ENCODE measurements around a stretch of chr6.

GRCh38 chr6:327922-328928, 35.9 kb downstream of the DUSP22 start:
- RRBS, 2 experiments, result no CpG with 5 or more reads among the region's 12 CpGs

GRCh38 chr6:341864-342429, 49.6 kb upstream of the IRF4 start:
- RRBS, 2 experiments, result no CpG with 5 or more reads among the region's 13 CpGs

GRCh38 chr6:387973-388843, 3.3 kb upstream of the IRF4 start:
- RRBS, 2 experiments, result no CpG with 5 or more reads among the region's 11 CpGs

GRCh38 chr6:410226-411163, 18.9 kb downstream of the IRF4 start:
- RRBS, 2 experiments, result no CpG with 5 or more reads among the region's 15 CpGs

GRCh38 chr6:411443-411776, 19.9 kb downstream of the IRF4 start:
- RRBS, 2 experiments, result no CpG with 5 or more reads among the region's 7 CpGs

- RRBS, 2 experiments, result 0% methylated on average over 1 of the region's 12 CpGs
Measured at GRCh38 chr6:444853-445290, 53.3 kb downstream of the IRF4 start.

DNA sequence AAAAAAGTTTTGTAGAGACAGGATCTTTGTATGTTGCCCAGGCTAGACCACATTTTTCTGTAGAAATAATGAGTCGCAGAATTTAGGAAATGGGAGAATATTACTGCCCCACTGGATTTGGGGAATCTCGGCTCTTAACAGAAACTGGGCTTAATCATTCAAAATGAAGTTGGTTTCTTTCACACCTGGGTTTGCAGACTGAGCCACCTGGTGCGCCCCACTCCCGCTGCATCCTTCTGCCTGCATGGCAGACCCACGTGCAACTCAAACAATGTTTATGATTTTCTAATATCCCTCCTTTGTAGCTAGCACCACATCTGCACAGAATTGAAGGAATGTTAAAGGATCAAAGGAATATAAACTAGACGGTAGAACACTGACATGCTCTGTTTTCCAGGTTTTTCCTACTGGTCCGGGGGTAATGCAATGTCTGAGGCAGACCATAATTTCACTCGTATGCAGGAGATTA, 265.8 kb upstream of the FOXQ1 start:
- RRBS, 2 experiments, result no CpG with 5 or more reads among the region's 8 CpGs

DNA sequence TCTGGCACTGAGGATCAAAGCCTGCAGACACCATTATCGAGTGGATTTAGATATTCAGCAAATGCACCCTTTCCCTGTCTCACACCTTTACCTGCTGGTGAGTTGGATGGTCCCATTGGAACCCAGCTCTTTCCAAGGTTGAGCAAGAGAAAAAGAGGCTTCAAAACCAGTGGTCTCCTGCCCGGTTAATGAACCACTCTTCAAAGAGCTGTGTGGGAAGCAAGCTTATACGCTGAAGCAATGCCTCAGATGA, 83.5 kb upstream of the FOXQ1 start:
- RRBS, 2 experiments, result no CpG with 5 or more reads among the region's 3 CpGs

- RRBS, 2 experiments, result no CpG with 5 or more reads among the region's 19 CpGs
Measured at GRCh38 chr6:1382936-1383368, 6.4 kb upstream of the FOXF2 start.

GRCh38 chr6:1390825-1391377, 1.5 kb downstream of the FOXF2 start:
- RRBS, 2 experiments, result no CpG with 5 or more reads among the region's 44 CpGs

- RRBS, 2 experiments, result no CpG with 5 or more reads among the region's 8 CpGs
Measured at GRCh38 chr6:1391378-1392002, 2.1 kb downstream of the FOXF2 start.

DNA sequence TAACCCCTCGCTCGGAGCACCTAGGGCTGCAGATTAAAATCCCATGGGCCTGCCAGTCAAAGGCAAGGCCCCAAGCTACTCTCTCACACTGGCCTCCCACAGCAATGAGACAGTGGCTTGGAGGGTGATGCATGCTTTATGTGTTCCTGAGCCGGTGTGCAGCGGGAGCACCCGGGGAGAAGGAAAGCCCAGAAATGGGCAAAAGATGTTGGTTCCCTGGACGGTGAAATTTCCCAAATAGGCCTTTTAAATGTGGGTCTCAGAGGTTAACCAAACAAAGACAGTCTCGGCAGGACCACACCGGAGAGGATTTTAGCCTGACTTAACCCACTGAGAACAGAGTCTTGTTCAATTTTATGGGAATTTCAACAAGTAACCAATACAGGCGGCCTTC, 2.6 kb downstream of the FOXF2 start:
- RRBS, 2 experiments, result no CpG with 5 or more reads among the region's 9 CpGs

DNA sequence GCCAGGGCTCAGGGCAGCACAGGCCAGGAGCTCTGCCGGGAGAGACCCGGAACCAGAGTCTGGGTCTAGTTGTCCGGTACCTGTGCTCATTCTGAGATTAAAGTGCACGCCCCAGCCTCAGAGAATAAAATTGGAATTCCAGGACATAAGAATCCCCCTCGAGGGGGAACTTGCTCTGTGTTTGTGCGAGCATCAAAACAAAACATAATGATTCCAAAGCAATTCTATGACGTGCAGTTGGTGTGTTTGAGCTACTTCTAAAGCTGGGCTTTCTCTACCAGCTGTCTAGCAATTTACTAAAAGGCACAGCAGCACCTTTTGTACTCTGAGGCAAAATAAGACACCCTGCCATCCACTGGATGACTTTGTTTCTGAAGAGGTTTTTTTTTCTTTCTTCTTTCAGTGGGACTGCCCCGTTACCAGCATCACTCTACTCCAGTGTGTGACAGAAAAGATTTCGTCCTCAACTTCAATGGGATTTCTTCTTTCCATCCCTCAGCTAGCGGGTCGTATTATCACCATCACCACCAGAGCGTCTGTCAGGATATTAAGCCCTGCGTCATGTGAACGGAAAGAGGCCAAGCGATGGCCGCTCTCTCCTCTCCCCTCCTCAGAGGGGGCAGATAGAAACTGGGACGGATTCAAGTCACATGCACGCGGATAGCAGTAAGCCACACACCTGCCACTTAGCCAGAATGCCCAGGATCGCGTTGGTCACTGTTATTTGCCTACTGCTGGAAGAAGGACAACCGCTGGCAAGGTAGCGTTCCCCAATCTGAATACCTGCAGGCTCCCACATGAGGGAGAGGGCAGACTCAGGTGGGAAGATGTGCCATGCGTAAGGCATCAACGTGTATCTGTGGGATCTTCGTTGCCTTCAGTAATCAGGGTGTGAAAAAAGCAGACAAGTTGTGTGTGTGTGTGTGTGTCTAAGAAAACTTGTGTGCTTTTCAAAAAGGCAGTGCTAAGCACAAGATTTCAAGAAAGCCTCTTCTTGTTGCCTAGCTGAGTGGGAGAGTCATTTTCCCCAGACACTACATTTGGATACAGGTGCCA, 5.2 kb downstream of the FOXF2 start:
- RRBS, 2 experiments, result 60% methylated on average over 1 of the region's 26 CpGs; no CpG with 5 or more reads in 1 of the 2 experiments

DNA sequence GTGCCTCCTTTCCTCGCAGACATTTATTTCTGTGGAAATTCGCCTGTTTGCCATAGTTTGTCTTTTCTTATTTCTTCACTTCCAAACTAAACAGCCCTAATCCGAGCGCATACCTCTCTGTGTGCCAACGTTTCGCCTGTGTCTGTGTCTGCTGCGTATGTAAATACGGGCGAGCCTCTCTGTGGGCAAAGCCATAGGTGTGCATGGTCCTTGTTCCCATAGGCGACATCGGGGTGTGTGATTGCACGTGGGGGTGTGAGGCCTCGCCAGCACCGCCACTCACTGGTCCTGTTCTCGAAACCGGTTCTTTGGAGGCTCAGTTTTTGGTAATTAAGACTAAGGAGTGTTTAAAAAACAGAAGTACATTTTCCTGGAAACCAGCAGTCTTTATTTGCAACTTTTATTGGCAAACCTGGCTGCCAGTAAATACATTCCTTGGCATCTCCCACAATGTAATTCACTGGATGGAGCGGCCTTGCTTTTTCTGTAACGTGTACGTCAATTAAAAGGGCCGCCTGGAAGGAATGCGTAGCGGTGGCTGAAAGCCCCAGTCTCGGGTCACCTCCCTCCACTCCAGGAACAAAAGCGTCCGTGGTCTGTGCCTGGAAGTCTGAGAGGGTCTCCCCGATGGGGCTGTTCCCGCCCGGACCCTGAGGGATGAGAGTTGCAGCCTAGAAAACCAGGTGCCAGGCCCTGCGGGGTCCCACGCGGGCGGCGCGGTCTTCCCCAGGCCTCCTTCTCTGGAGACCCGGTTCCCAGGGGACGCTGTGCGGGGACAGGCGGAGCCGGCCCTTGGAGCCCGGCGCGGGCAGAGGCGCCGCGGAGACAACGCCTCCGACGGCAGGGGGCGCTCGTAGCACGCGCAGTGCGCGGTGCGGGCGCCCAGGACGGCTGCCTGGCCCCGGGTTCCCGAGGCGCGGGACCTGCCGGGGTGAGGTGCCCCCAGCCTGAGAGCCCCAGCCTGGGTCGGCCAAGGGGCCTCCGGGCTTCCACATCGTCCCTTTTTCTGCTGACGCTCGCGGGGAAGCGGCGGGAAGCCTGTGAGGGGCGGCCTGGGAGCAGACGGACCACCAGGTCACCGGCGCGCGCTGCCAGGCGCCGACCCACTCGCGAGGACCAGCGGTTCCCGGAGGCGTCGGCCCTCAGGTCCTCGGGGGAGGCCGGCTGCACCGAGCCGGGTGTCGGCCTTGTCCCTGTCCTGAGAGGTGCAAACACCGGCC, 5.6 kb upstream of the FOXC1 start:
- RRBS, 2 experiments, result 2% methylated on average over 37 of the region's 90 CpGs

- RRBS, 2 experiments, result no CpG with 5 or more reads among the region's 12 CpGs
Measured at GRCh38 chr6:1606058-1606336, 3.7 kb upstream of the FOXC1 start.

DNA sequence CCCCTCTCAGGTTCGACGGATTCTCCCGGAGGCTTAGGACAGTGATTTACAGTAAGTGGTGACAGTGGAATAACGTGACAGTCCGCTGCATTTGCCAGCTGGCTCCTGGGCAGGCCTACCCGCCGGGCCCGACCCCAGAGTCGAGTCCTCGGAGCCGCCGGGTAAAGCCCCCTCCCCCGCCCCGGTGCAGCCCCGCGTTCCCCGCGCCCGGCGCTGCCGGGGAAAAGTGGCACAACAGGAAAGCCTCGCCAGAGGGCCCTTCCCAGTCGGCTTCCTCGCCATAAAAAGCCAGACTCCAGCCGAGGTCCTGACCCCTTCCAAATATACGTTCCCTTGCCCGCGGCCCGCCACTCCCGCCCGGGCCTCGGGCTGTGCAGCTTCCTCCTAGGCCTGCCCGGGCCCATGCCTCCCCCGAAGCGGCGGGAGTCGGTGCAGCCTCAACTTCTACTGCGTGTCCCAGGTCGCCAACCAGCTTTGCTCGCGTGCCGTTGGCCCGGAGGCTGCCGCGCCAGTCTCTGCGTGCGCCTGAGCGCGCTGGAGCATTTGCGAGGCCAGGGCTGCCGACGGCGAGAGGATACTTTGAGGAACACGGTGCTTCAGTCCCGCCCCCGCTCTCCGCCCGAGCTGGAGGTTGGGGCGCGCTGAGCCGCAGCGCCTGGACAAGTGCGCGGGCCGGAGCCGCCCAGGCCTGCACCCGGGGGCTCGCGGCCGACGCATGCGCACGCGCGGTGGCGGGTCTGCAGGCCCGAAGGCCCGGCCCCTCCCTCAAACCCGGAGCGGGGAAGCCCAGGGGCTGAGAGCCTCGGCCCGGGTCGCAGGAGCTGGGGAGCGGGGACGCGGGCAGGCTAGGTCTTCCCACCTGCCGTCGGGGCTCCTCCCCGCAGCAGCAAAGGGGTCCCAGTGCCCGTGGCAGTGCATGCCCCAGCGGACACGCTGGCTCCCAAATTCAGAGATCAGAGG, 10.0 kb downstream of the FOXC1 start:
- RRBS, 2 experiments, result 18 to 57% methylated on average over 32 to 34 of the region's 92 CpGs

DNA sequence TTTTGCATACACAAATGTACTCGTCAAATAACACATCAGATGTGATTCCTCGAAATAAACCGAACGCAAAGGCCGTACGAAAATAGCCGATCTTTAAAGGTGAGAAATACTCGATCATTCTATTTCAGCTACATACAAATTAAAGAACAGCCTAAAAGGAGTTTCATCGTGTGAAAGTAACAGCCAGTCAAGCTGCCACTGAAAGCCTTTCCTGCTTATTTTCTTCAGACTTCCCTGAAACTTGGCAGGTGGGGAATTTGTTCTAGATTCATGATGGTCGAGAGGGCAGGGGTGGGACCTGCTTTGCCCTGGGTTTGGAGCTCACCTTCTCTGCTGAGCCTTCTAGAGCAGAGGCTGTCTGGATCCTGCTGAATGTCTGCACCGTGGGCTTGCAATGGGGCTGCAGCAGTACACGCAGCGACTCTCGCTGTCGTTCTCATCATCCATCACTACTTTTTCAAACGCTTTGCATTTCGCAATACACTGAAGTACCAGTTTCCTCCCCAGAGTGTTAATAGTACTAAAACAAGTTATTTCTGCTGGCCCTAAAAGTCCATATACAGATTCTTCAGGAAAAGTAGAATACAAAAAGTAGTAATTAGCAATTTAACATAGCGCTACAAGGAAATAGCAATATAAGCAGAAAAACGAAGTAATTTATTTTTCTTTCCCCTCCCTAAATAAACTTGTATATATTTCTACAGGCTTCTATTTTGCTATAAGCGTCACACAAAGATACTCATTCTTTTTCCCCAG, 16.3 kb downstream of the FOXC1 start:
- RRBS, 2 experiments, result no CpG with 5 or more reads among the region's 20 CpGs

DNA sequence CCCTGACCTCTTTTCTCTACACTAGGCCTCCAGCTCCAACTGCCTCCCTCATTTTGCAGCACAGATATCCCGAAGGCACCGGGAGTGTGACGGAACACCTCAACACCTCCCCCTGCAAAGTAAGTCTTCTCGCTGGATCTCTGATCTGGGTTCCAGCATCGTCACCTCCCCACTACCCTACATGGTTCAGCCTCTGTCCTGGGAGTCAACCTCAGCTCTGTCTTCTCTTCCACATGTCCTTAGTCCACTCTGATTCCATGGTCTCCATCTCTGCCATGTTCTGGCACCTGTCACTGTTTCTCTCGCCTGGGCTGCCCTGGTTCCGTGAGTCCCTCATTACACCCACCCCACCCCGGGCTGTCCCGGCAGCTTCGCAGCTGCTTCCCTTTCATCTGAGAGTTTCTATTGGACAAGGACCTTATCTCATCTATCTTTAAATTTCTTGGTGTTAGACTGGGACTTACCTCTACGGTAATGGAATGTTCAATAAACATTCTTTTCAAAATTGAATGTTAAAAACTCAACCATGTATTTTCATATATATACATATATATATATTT, 108.6 kb downstream of the FOXC1 start:
- RRBS, 2 experiments, result no CpG with 5 or more reads among the region's 11 CpGs

DNA sequence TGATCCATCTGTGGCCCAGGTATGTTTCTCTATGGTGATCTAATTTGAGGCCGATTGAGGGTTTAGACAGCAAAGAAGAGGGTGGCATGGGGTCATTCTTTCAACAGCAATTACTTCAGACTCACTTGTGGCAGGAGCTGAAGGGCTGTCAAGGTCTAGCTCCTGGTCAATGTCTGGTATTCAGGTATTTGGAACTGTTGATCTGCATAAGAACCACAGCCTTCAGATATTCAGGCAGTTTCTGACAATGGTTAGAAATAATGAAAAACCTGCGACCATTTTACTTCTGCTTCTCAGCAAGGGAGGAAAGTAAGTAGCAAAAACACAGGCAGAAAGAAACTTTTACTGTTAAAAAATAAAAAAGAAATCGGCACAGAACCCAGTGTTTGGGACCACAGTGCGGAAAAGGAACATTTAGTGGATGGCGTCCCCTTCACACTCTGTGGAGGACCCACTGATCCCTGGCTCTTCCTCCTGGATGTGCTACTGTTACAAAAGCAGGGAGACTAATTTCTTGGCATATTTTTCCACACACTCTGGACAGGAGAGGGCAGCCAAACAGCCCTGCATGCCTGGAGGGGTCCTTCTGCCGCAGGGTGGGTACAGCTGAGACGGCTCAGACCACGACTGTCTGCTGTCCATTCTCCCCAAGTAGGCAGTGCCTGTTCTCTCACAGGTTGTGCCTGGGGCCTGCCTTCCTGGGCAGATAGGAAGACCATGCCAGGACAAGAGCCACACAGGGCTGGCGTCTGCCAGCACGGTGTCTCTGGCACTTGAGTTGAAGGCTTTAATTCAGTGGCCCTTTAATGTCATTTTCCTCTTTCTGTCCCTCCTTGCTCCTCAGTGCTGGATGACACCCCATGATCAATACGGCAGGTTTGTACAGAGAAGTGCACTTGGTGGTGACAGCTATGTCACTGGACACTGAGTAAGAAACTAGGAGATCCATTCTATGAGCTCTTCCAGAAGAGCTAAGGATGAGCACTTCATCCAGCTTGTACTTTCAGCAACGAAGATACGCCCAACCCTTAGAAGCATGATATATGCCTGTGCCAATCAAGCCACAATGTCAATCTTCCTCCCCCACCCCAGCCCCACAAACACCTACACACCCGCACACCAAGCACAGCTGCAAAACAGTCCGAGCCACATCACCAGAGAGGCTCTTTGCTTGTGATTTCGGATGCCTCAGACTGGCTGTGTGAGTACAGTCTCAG, 260.1 kb downstream of the FOXC1 start:
- RRBS, 2 experiments, result no CpG with 5 or more reads among the region's 16 CpGs

DNA sequence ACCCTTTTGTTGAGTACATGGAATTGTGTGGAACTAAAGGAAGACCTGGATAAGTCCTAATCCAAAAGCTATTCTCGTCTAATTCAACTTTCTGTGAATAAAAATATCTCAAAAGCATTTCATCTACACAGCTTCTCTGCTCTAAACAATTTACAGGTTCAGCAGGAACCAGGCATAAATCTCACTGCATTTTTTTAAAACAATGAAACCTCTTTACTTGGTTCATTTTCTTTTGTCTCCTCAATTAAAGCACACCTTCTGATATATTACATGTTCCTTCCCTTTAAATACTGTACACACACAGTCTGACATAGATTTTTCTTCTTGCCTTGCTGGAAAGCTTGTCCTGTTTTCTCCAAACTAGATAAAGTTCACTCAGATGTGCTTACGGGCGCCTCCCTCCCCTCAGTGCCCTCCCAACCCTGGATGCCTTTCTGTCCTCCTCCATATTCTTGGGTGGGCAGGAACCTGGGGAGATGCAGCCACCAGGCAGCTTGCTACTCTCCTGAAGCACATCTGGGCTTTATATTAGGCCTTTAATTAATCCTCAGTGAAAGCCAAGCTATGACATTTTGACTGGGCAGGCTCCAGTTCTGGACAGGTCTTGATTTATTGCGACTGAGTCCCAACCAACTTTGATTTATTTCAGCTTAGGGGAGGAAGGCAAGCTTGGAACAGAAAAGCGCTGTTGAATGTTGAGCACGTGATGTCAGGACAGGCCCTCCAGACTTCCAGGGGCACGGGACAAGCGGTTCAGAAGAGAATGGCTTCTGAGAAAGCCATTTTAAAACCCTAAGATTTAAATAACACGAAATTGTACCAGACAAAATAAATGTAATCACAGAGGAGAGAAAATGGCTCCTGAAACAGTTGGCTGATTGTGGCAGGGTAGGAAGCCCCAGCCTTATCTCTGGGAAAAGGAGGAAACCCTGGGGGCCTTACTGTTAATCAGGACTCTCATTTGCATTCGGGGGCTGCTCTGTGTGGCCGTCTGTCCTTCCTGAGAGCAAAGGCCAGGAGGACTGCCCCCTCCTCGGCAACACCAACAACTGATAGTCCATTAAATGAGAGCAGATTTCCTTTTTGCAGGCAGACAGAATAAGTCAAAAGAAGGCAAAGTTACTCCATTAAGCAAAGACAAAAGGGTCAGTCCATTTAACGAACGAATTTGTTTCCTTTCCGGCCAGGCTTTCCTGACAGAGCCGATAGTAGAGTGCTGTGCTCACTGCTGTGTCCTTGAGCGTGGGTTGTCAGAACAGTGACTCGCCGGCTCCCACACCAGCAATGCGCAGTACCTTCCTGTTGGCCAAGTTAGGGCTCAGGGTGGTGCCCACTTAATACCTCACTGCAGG, 294.1 kb downstream of the FOXC1 start:
- RRBS, 2 experiments, result 80% methylated on average over 5 of the region's 20 CpGs; no CpG with 5 or more reads in 1 of the 2 experiments

All from bronchial epithelial cell (primary cell).